Urinary bladder (tissue), 3 donors: Measurements from ENCODE around the gene RBM19.

- PRO-cap = no peak
- RAMPAGE, long total RNA = no peak
Observed at GRCh38 chr12:113163842-113164394, 14.4 kb downstream of the CFAP73 start.

GRCh38 chr12:113271707-113272908 is 50.8 kb downstream of the TPCN1 start:
- PRO-cap = unidirectional peak, minus-strand start at chr12:113271959; unidirectional peak, minus-strand start at chr12:113271993
- RAMPAGE, long total RNA = no peak

GRCh38 chr12:113285493-113286239 is 49.2 kb downstream of the SLC8B1 start:
- PRO-cap = no peak
- RAMPAGE, long total RNA = no peak

DNA sequence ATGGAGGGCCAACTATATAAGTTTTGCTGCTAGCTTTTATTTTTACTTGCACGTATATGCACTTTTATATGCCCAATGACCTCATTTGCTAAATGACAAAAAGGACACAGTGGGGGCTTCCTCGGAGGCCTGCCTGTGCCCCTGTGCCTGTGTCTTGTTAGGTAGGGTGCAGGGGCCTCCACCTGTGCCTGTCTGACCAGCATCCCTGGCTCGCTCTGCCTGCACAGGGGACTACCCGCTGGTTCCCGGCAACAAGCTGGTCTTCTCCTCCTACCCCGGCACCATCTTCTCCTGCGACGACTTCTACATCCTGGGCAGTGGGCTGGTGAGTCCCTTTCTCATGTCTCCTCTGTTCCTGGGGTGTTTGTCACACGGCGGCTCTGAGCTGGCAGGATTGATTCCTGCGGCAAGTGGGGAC is 22.1 kb downstream of the PLBD2 start:
- PRO-cap = no peak
- RAMPAGE, long total RNA = no peak

DNA sequence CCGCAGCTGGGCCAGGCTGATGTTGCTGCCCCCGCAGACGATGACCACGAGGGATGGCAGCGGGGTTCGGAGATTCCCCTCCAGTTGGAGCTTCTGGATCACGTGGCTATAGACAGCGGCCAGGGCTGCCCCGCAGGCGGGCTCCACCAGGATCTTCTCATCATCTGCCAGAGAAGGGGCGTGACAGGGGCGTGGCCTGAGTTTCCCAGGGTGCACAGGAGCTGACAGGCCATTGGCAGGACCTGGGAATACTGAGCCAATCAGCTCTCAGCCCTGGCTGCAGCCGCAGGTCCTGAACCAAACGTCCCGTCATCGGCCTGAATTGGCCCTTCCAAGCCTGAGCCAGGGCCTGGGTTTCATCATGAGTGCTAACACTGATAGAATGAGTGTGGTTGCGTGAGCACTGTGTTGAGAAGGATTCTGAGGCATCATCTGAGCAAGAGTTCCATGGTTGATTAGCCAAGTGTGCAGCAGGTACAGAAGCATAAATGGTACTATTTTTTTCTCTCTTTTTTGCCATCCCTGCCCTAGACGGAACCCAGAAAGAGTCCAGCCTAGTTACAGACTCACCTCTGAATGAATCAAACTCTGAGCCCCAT is 10.6 kb downstream of the SDS start:
- PRO-cap = no peak
- RAMPAGE, long total RNA = no peak

GRCh38 chr12:113966192-113966805 is at the start of gene RBM19:
TSS of gene RBM19 (minus strand) at chr12:113966325.
- PRO-cap = bidirectional peak, plus-strand start at chr12:113966530, minus-strand start at chr12:113966325
- RAMPAGE, long total RNA = no peak

- PRO-cap = no peak
- RAMPAGE, long total RNA = no peak
Observed at GRCh38 chr12:114404530-114404956, 1.4 kb downstream of the TBX5 start.

DNA sequence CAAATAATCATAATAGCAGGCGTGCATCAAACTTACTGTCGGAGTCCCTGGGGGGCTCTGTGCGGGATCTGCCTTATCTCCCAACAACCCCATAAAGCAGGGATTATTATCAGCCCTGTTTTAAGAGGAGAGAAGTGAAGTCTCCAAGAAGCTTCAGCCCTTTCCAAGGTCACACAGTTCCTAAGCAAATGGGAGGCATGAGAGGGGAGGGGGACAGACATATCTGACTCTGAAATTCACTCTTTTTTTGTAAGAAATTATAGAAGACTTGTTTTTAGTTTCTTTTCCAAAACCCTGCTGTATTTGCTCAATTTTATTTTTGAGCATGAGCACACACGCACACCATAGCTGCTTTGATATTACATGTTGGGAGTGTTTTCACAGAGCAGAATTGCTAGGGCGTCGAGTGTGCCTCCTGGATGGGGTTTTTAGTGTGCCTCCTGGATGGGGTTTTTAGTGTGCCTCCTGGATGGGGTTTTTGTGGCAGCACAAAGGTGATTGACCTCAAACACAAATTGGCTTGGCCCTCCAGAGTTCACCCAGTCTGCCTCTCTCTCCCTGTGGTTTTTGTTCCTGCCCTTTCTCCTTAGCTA is 27.3 kb downstream of the TBX3 start:
- PRO-cap = no peak
- RAMPAGE, long total RNA = no peak

DNA sequence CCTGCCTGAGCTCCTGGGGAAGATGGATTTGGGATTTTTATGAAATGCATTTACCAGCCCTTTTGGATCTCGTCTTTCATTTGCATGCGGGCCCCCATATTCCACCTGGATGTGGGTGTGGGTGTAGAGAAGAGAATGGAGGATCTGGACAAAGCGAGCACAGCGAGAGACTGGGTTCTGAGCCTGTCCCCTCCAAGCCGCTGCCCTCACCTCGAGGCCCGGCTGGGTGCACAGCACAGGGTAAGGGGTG is 1.1 kb upstream of the TBX3 start:
- PRO-cap = no peak
- RAMPAGE, long total RNA = no peak

GRCh38 chr12:114694363-114695275 is 10.6 kb upstream of the TBX3 start:
- PRO-cap = no peak
- RAMPAGE, long total RNA = no peak

GRCh38 chr12:115351509-115351966 is 667.6 kb upstream of the TBX3 start:
- PRO-cap = unidirectional peak, plus-strand start at chr12:115351774
- RAMPAGE, long total RNA = no peak

DNA sequence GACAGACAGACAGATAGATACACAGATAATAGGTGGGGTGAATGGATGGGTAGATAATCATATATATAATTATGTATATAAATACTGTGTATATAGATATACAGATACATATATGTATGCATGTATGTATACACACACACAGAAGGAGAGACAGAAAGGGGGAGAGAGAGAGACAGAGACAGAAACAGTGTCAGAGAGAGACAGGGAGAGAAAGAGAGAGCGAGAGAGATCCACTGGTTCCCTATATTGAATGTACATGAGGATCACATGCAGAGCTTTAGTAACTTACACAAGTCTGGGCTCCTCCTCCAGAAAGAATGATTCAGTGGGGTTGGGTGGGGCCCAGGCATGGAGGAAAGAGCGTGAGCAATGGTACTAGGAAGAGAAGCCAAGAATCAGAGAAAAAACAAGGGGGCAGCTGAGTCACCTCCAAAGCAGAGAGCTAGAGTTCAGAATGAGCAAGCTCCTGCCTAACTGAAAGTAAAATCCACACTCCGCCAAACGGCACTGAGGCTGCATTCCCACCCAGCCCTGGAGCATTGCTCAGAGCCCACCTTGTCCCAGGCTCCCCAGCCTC is 670.0 kb upstream of the TBX3 start:
- PRO-cap = bidirectional peak, plus-strand start at position 432 of the sequence, minus-strand start at position 252 of the sequence
- RAMPAGE, long total RNA = no peak

DNA sequence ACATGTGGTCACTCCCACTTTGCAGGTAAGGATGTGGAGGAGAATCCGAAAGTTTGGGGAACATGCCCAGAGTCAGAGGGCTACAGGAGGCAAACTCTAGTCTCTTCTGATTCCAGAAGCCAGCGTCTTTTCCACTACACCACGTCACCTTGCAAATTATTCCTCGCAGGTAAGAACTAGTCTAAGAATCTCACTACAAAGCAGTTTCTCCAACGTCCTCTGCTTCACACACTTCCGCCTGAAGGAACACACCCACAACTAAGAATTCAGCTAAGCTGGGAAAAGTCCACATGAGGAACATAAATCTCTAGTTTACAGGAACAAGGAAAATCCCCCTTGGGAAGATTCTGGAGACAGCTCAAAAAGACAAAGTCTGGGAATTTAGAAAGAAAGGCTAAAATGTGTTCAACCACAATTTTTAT is 780.1 kb upstream of the TBX3 start:
- PRO-cap = no peak
- RAMPAGE, long total RNA = no peak

- PRO-cap = no peak
- RAMPAGE, long total RNA = no peak
Observed at GRCh38 chr12:115623712-115624113, 653.8 kb downstream of the MED13L start.

- PRO-cap = no peak
- RAMPAGE, long total RNA = no peak
Observed at GRCh38 chr12:115870303-115870938, 407.1 kb downstream of the MED13L start.

DNA sequence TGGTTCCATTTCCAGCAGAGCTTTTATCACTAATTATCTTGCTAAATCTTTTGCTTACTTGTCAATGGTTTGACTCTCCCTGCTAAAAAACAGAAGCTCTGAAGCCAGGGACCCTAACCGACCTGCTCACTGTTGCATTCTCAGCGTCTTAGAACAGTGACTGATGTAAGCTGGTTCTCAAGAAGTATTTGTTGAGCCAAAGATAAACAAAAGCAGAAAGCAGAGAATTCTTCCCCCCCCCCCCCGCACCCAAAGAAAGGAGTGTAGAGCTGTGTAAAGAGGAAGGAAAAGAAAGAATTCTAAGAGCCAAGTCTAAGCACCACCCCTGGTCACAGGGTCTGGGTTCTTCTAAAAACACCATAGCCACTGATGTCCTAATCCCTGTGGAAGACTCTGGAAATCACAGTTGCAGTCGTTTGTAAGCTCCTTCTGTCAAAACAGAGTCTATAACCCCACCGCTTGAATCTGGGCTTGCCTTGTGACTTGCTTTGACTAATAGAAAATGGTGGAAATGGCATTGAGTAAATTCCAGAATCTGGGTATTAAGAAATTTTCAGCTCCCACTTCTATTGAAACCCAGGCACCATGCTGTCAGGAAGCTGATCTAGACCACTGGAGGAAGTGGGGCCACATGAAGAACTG is 385.7 kb downstream of the MED13L start:
- PRO-cap = no peak
- RAMPAGE, long total RNA = no peak

- PRO-cap = no peak
- RAMPAGE, long total RNA = no peak
Observed at GRCh38 chr12:116123130-116124265, 154.0 kb downstream of the MED13L start.

GRCh38 chr12:116205581-116206312 is 71.7 kb downstream of the MED13L start:
- PRO-cap = no peak
- RAMPAGE, long total RNA = no peak

DNA sequence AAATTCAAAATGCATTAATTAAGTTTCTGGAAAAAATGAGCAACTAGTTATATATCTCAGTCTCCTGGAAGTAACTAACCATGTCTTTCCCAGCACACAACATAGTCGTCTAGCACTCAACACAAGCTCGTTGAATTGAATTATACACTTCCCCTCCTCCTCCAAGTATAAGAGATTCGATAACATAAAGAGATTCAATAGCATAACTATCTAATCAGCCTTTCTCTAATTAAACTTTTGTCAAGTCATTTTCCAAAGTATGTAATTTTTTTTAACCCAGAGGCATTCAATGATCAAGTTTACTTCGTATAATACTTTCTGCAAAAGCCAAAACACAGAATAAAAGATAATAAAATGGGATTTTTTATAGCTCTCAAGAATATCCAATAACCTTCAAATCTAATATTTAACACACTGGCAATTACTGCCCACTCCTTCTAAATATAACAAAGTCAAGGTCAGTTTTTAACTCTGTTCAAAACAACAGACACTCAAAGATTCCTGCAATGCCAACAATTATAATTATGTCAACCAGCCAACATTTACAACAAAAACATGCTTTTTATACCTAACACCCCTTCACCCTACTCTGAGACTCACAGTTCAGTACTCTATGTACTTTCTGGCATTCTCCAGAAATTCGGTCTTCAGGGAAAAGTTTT is 59.5 kb downstream of the MED13L start:
- PRO-cap = no peak
- RAMPAGE, long total RNA = no peak

DNA sequence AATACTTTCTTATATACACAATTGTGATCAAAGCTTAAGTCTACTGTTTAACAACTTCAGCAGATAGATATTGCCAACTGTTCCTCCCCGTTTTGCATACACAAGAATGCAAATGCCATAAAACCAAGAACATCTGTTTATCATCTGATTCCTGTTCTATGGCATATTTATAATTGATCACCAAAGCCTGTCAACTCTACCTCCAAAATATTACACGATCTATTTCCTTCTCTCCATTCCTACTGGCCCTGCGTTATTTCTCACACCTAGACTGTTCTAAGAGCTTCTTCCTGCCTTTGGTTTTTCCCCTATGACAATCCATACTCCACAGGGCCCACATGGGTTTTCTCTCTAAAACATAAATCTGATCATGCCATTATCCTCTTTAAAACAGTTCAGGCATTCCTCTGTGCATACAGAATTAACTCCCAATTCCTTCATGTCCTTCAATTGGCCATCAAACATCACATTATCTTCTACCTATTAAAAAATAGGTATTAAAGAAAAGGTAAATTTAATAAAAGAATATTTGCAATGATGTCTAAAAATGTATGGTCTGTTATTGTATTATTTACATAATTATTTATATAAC is 15.8 kb downstream of the MED13L start:
- PRO-cap = no peak
- RAMPAGE, long total RNA = no peak